Neural crest cell (in vitro differentiated cells): ENCODE data around the gene GOLGA8J.

- PRO-cap: no peak
These were observed 22.7 kb downstream of the HERC2 start for GRCh38 chr15:28299250-28299633.

DNA sequence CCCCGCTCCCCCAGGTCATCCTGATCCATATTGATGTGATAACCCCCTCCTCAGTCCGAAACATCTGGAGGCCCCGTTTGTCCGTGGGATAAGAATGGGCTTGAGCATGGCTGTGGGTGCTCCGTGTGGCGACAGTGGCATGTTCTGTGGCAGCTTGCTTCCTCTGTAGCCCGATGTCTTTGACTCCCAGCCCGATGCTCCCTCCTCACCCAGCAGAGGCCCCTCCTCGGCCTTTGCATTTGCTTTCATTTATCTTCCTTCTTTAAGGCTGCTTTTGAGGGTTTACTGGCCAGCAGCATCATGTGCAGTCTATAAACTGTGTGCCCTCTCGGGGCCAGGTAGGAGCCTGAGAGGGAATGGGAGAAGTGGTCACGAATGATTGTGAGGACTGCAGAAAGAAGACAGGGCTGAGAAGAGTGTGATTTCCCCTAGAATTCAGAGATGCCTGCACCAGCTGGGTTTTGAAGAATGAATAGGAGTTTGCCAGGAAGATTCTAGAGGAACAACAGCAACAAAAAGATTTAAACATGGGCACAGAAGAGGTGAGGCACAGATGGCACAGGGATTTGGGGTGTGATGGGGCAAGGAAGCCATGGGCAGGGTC lies 34.1 kb downstream of the APBA2 start:
- PRO-cap: no peak

GRCh38 chr15:28937931-28938551 lies 52.3 kb downstream of the APBA2 start:
- PRO-cap: no peak

DNA sequence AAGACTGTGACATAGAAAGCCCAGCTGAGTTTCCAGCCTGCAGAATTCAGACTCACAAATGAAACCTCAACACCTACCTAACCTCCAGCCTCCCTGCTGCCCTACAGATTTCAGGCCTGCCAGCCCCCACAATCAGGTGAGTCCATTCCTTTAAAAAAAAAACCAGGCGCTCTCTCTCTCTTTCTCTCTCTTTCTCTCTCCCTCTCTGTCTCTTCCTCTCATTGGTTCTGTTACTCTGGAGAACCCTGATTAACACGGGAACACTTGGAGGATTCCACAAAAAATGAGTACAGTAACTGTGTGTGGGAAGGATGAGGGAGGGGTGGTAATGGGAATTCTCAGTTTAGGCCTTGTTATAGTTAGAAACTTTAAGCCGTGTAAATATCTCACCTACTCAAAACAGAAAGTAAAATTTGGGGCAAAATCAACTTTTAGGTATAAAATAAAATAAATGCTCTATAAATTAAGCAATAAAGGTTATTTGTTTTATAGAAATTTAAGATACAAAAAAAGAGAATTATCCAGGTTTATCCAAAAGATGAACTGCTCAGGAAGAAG lies 73.9 kb upstream of the NSMCE3 start:
- PRO-cap: no peak

- PRO-cap: no peak
These were observed 100.0 kb downstream of the ENTREP2 start for GRCh38 chr15:29470706-29471333.

DNA sequence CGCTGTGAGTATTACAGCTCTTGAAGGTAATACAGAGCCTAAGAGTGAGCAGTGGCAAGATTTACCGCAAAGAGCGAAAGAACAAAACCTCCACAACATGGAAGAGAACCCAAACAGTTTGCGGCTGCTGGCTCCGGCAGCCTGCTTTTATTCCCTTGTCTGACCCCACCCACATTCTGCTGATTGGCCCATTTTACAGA lies 80.6 kb downstream of the ENTREP2 start:
- PRO-cap: no peak

DNA sequence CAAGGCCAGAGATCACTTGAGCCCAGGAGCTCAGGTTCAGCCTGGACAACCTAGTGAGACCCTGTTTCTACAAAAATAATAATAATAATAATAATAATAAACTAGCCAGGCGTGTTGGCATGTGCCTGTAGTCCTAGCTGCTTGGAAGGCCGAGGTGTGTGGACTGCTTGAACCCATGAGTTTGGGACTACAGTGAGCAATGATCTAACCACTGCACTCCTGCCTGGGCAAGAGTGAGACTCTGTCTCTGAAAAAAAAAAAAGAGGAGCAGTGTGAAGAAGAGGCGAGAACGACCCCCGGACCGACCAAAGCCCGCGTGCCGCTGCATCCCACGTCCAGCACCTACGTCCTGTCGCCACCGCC lies 91.9 kb downstream of the TJP1 start:
- PRO-cap: unidirectional peak, plus-strand start at position 265 of the sequence

DNA sequence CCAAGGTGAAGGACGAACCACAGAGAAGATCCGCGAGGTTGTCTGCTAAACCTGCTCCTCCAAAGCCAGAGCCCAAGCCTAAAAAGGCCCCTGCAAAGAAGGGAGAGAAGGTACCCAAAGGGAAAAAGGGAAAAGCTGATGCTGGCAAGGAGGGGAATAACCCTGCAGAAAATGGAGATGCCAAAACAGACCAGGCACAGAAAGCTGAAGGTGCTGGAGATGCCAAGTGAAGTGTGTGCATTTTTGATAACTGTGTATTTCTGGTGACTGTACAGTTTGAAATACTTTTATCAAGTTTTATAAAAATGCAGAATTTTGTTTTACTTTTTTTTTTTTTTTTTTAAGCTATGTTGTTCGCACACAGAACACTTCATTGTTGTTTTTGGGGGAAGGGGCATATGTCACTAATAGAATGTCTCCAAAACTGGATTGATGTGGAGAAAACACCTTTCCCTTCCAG lies 91.5 kb downstream of the TJP1 start:
- PRO-cap: no peak

GRCh38 chr15:30082512-30083069 lies at the start of gene GOLGA8J:
Gene GOLGA8J (plus strand): TSS chr15:30082955.
- PRO-cap: no peak

DNA sequence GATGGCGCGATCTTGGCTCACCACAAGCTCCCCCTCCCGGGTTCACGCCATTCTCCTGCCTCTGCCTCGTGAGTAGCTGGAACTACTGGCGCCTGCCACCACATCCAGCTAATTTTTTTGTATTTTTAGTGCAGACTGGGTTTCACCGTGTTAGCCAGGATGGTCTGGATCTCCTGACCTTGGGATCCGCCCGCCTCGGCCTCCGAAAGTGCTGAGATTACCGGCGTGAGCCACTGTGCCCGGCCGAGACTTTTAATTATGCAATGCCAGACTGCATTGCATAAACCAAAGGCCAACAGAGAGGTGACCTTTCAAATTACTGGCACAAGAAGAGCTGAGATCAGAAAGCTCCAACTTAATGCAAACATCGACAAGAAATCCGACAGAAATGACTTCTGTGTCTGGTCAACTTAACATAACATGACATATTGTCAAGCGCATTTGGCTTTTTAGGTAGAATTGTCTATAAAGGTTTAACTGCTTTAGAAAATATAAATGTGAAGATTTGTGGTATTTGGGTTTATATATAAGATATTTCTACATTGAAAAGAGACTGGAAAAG lies 62.5 kb upstream of the GOLGA8Q start:
- PRO-cap: no peak

- PRO-cap: no peak
These were observed 1.1 kb upstream of the MTMR10 start for GRCh38 chr15:30992519-30992885.

GRCh38 chr15:31007550-31007749 lies 16.0 kb upstream of the MTMR10 start:
- PRO-cap: no peak

DNA sequence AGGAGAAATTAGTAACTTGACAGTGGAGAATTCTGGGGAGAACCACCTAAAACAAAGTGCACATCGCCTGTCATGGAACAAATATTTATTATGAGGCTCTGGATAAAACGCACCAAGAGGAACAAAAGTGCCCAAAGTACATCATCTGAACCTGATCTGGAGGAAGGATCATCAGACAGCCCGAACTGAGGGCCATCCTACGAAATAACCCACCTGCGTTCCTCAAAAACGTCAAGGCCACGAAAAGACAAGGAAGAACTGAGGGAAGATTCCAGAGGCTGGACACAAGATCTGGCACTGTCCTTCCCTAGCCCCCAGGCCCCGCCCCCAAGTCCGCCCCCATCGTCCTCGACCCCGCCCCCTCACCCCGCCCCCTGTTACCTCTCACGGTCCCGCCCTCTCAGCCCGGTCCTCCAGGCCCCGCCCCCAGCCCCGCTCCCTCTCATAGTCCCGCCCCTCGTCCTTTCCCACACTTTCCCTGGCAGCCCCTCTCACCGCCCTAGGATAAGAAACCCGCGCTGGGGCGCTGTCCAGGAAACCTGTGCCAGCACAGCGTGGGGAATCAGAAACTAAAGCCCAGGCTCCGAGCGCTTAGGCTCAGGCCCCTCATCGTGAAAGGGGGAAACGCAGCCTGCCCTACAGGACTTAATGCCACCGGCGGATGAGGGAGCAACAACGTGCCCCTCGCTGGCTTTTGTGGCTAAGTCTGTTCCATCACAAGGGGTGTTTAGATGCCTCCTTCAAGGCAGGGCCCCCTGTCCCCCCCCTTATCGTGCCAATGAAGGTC lies 21.0 kb downstream of the TRPM1 start:
- PRO-cap: bidirectional peak, plus-strand start at position 472 of the sequence, minus-strand start at position 299 of the sequence

DNA sequence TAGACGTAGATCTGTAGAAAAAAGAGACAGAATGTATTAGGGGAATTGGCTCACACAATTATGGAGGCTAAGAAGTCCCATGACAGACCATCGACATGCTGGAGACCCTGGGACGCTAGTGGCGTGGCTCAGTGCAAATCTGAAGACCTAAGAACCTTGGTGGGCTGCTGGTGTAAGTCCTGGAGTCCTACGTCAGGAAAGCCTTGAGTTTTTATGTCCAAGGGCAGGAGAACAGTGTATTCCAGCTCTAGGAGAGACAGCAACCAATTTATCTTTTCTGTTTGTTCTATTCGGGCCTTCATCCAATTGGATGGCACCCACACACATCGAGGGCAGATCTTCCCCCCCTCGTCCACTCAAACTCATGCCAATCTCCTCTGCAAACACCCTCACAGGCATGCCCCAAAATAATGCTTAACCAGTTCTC lies 102.3 kb upstream of the TRPM1 start:
- PRO-cap: no peak

DNA sequence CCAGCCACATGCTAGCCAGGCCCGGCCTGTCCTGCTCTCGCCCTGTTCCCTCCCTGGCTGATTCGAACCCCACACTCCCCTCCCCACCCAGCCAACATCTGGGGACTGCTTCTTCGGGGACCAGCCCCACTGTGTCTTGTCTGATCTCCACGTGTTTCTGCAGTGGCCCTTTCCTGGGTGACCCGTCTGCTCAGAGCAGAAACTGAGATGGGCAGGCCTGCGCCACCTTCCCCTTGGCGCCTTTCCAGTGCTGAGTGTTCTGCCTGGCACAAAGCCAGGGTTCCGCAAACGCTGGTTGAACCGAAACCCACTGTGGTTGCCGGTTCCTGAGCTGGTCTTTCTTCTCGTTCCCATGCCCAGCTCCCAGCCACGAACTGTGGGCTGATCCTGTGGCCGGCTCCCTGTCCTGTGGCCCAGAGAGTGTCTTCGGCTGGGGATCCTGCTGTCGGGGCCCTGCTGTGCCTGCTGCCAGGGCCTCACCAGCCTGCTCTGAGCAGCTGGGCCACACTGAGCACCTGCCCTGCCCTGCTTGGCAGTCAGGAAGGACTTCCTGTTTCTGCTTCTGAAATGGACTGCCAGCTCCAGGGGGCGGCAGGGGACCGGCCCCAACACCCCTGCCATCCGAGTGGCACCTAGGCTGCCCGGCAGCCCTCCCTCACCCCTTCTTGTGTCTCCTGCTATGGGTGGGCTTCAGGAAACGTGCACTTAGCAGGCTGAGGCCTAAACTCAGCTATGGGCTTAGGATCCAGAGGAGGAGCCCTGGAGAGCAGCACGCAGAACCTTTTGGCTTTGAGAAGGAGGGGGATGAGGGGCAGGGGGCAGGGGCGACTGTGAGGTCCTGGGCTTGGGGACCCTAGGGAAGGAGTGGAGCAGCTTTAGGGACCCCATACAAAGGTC lies 62.5 kb upstream of the KLF13 start:
- PRO-cap: no peak

DNA sequence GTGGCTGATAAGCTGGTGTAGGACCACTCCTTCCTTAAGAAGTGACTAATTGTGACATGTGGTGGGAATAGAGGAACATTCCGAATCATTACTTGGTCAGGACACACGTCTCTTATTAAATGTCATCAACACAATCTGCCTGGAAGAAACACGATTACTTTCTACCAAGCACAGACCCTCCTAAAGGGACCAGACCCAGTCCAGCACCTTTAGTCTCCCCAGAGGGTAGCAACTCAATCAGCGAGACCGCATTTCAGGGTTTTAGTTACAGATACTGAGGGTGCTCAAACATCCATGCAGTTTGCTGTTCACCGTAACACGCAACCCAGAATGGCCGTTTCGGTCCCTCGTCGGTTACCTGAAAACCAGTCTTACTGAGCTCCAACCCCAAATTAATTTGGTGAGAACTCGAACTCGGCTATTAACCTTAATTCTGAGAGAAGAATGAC lies 1.6 kb upstream of the KLF13 start:
- PRO-cap: no peak

GRCh38 chr15:31329125-31329541 lies 2.5 kb downstream of the KLF13 start:
- PRO-cap: no peak

GRCh38 chr15:31353890-31354286 lies 27.3 kb downstream of the KLF13 start:
- PRO-cap: no peak

DNA sequence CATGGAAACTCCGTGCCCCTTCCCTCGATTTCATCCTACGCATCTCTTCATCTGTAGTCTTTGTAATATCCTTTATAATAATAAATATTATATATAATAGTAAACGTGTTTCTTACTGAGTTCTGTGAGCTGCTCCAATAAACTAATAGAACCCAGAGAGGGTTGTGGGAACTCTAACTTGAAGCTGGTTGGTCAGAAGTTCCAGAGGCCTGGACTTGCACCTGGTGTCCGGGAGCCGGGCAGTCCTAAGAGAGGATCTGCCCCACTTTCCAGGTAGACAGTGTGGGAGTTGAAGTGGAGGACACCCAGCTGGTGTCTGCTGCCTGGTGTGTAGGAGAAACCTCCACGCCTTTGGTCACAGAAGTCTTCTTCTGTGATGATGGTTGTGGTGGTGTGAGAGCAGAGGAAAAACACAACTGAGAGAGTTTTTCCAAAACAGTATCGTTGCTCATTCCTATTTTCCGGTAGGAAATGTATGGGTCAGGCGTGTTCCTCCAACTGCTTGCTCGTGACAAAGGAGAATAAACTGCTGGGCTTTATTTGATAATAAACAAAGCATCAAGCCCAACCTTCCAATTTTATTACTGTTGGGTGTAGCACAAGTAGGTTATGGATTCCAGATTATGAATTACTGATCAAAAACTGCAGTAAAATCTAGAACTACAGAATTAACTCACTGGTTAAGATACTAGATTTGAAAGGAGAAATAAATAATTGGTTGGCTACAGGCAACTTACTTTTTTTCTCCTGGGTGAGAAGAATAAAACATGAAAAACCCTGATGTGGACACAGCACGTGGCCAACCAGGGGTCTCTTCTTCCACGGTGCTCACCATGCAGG lies 137.0 kb downstream of the KLF13 start:
- PRO-cap: no peak

- PRO-cap: no peak
These were observed 145.2 kb downstream of the KLF13 start for GRCh38 chr15:31471712-31472354.